Hematopoietic multipotent progenitor cell (in vitro differentiated cells): ENCODE measurements around a stretch of chr22.

GRCh38 chr22:37891241-37892065 lies 14.6 kb upstream of the MICALL1 start:
- CAGE, long polyA plus RNA, result no peak

DNA sequence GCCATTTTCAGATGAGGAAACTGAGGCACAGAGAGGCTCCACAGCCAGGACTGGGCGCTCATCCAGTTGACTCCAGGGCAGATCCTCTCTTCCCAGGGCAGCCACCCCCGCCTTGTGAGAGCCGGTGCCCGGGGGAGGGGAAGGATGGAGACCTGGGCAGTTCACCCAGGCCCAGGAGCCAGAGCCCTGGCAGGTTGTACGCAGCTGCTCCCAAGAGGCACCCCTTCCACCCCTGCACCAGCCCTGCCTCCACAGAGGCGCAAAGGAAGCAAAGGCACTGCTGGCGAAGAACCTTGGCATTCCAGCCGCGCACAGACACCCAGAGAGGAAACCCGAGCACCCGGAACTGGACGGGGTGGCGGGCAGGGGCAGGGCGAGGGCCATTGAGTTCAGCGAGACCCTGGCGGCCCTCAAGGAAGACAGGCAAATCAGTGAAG lies 17.8 kb upstream of the PICK1 start:
- CAGE, long polyA plus RNA, result no peak

DNA sequence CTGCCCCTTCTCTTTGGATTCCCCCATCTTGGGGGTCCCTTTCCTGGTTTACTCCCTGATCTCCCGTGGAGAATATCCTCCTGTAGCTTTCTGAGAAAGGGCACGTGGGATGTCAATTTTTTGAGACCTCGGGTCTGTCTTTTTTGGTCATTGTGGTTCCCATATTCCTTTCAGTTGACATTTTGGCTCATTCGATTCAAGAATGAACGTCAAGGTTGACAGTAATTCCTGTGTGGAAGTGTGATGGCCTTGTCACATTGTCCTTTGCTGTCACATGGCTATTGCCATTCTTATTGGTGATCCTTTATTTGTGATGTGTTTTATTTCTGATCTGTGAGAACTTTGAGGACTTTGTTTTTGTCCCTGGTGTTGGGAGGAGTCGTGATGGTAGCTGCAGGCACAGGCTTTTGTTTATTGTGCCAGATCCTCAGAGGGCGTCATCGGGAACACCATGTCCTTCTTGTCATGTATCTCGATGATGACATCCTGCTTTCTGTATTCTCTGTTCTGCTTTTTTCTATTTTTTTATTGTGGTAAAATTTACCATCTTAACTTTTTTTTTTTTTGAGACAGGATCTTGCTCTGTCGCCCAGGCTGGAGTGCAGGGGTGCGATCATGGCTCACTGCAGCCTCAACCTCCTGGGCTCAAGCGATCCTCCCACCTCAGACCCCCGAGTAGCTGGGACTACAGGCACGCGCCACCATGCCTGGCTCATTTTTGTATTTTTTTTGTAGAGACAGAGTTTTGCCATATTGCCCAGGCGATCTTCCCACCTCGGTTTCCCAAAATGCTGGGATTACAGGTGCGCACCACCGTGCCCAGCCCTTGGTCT lies 5.6 kb downstream of the PICK1 start:
- CAGE, long polyA plus RNA, result no peak

- CAGE, long polyA plus RNA, result no peak
Observed at GRCh38 chr22:38080704-38081798, 2.9 kb downstream of the SLC16A8 start.

- CAGE, long polyA plus RNA, result no peak
Observed at GRCh38 chr22:38120619-38120951, 10.1 kb upstream of the BAIAP2L2 start.

DNA sequence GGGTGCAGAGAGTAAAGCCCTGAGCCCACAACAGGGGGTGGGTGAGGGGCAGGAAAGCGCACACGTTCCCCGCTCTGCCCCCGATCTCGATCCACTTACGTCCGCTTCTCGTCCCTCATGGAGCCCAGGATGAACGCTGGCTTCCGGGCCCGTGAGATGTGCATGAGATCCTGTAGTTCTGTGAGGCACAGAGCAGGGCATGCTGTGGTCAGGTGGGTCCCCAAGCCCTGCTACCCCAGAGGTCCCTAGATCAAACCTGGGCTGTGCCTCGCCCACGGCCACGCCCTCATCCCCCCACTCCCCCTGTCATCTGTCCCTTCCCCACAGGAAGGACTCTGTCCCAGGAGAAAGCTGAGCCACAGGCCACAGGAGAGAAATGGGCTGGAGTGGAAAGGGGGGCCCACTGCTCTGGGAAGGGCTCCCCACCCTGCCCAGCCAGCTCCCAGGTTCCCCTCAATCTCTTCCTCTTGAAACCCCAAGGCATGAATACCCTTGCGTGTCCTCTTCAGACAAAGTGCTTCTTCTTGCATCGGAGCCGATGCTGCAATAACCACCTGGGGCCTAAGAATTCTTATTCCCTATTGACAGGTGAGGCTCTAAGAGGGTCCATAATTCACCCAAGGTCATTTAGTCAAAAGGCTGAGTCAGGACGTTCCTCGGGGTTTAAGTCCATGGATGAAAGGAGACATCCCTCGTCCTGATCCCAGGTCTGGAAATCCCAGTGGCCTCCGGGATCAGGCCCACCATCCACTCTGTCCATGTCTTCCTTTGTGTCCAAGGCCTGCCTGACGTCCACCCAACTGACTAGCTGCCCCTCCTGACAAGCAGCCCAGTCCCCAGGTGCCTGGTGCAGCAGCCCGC lies 16.0 kb upstream of the BAIAP2L2 start:
- CAGE, long polyA plus RNA, result no peak

DNA sequence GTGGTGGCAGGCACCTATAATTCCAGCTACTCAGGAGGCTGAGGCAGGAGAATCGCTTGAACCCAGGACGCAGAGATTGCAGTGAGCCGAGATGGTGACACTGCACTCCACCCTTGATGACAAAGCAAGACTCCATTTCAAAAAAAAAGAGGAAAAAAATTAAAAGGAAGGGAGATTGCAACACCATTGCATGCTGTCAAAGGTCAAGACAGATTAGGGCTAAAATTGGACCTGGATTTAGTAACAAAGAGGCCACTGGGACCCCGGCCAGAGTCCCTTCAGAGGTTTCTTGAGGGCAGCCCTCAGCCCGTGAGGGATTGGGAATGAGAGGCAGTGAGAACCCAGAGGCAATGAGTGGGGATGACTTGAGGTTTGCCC lies 8.2 kb upstream of the MAFF start:
- CAGE, long polyA plus RNA, result no peak

DNA sequence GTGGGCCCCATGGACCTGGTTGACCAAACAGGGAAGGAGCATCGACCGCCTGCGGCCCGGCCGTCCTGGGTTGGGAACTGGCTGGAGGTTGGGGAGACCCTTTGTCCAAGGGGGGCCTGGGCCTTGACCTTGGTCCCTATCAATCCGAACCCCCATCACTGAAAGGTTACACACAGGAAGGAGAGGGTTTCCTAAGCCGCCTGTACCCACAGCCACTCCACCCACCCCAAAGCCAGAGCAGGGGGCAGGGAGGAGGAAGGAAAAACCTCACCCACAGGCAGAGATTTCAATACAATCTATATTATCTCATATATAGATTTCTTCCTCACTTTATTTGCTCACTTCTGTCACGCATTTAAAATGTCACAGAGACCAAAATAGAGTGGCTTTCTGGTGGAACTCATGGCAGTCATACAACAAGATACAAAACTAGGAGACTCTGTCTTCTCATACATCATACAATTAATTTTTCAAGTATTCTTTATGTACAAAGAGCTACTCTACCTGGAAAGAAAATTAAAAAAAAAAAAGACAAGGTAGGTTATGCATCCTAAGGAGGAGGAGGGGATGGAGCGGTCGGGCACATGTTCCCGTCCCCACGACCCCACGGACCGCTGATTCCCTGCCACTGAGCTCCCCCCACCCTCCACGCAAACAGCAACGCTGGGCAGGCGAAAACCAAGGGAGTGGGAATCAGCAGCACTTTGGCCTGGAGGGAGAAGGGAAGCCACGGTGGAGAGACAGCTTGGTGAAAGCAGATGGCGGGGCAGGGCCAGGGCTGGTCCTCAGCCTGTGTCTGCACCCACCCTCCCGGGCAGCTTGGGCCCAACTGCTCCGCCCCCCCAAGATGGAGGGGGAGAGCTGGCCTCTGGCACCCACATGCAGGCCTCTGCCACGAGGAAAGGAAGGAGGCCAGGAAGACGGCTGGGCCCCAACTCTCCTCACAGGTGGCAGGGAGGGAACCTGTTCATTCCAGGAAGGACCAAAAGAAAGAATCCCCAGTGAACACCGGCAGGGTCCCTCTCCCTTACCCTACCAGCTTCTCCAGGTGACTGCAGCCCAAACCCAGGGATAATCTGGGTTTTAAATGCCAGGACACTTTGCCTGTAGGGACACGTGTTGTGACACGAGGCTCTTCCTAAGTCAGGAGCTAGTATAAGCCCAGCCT lies 17.6 kb downstream of the MAFF start:
- CAGE, long polyA plus RNA, result no peak

DNA sequence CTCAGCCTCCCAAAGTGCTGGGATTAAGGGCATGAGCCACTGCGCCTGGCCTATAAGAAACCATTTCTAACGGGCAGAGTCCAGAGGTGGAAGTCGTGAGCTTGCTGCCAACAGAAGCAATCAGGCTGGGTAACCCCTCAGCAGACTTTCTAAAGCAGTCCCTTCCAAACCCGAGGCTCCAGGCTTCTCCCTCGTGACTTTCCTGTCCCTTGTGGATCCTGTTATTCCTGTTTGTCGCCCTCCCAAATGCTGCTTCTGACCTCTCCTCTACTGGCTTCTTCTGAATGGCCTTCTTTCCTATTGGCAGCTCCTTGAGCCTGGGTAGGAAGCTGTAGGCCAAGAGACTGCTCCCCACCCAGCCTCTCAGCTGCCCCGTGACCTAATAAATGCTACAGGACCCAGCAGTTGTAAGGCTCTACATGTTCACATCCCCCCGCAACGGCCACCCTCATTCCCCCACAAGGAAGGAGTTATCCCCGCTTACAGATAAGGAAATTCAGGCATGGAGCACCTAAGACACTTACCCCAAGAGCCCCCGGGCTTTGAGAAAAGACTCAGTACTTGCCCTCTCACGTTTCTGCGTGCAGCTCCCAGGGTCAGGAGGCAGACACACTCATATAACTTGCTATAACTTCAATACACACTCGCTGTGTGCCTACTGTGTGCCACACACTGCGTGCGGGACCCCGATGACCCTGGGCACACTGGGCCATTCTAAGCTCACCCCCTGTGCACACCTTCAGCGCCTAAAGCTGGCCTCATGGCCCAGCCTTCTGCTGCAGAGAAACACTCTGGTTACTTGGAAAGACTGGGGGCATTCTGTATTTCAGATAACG lies 35.2 kb downstream of the MAFF start:
- CAGE, long polyA plus RNA, result no peak

GRCh38 chr22:38246674-38247335 lies 26.0 kb downstream of the TMEM184B start:
- CAGE, long polyA plus RNA, result no peak

- CAGE, long polyA plus RNA, result no peak
Observed at GRCh38 chr22:38295552-38296104, 21.6 kb downstream of the CSNK1E start.

- CAGE, long polyA plus RNA, result no peak
Observed at GRCh38 chr22:38314484-38314733, 2.8 kb downstream of the CSNK1E start.

DNA sequence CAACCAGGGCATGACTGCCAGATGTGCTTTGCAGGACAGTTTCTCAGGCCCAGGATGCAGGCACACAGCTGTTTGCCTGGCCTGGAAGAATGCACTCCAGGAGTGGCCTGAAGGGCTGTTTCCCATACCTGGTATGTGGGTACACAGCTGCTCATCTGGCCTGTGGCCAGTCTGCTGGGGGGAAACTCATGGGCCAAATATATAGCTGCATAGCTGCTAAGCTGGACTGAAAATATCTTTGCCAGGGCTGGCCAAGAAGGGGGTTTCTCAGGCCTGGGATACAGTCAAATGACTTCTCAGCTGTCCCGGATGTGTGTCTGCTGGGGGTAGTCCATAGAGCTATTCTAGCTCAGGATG lies 56.7 kb upstream of the CSNK1E start:
- CAGE, long polyA plus RNA, result no peak

DNA sequence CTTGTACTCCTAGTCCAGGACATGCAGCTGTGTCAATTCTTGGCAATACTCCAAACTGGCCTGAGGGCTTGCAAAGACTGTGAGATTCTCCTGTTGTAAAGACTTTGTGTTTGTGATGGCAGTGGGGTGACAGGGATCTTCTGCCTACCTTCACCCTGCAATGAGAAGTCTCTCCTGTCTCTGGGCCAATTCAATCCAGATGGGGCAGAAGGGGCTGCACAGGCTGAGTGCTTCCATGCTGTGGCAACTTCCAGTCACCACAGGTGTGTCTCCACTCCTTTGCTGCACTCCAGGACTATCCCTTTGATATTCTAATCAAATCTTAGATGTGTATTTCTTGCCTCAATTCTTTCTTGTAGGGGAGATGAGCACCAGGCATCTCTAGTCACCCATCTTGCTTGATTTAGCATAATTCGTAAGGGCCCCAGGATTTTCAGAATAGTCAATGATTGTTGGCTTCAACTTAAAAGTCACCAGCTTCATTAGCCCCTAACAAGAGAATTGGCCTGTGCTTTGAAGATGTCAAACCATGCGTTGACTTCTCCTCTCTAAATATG lies 58.2 kb upstream of the CSNK1E start:
- CAGE, long polyA plus RNA, result no peak

GRCh38 chr22:38455325-38456430 lies 679 bp upstream of the KCNJ4 start:
- CAGE, long polyA plus RNA, result no peak

GRCh38 chr22:38480905-38482063 lies 13.4 kb downstream of the KDELR3 start:
- CAGE, long polyA plus RNA, result no peak

DNA sequence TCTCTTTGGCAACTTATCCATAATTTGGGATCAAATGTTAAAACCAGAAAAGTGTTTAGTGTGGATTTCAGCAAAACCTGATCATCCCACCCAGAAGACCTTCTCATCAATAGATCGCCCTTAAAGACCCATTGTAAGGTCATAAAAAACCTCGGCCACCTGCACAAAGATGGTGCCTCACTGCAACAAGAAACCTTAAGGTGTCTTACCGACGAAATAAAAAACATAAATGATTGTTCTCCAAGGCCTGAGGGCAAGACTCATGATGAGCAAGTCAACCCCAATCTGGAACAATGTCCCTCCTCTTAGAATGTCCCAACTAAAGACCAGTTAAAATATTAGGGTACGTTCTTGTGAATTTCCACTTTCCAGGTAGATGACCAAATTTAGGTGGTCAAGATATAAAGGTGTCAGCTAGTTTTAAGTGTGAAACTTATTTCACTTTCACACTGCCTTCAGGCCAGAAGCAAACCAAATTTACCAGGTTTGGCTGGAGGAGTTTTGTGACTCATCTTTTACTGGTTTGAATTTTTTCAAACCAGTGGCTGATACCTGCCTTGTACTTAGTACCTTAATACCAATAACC lies 14.8 kb downstream of the KDELR3 start:
- CAGE, long polyA plus RNA, result no peak

DNA sequence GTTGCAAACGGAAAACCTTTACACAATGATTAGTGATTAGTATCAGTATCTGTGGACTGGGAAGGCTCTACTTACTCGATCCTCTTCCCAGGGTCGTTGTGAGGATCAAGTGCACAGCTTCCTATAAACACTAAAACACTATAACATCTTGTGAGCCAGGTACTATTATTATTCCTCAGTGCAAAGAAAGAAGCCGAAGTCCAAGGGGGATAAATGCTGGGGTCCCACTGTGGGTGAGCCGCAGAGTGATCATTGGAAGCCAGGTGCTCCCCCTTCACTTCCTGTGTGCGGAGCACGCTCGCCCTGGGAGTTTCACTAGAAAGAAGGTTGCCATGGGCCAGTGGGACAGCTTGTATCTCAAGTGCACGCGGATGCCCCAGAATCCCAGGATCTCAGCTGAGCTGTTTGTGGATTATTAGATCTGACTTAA lies 745 bp downstream of the CBY1 start:
- CAGE, long polyA plus RNA, result no peak

GRCh38 chr22:38716017-38716920 lies 10.5 kb downstream of the GTPBP1 start:
- CAGE, long polyA plus RNA, result start-site peak on the plus strand at chr22:38716698-38716734, 28 reads

- CAGE, long polyA plus RNA, result no peak
Observed at GRCh38 chr22:38753810-38754260, 2.0 kb downstream of the SUN2 start.